Ascending aorta (tissue), 1 donor: ENCODE measurements around a stretch of chr11.

DNA sequence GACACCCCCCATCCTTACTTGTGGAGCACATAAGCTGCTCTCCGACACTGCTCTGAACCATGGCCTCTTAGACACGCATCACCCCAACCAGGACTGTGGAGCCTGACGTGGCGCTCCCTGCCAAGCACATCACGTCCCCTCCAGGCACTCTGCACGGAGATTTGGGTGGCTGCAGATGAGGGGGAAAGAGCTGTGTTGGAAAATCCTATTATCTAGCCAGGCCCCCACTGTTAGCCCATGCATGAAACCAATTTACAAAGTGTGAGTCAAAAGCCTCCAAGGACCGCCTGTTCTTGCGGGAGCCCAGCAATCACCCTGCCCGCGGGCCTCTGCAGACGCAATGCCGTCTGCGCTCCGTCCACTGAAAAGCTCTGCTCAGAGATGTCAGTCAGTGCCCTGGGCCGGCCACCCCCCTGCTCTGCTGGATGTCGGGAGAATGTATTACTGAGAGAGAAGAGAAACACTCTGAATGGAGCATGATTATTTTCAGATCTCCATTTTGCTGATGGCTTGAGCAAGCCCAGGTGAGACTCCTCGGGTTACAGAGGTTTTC lies 163.4 kb upstream of the NECTIN1 start:
- PRO-cap = no peak

GRCh38 chr11:119907981-119908384 lies 179.0 kb upstream of the NECTIN1 start:
- PRO-cap = no peak

GRCh38 chr11:119975558-119975947 lies 162.4 kb downstream of the TRIM29 start:
- PRO-cap = no peak

DNA sequence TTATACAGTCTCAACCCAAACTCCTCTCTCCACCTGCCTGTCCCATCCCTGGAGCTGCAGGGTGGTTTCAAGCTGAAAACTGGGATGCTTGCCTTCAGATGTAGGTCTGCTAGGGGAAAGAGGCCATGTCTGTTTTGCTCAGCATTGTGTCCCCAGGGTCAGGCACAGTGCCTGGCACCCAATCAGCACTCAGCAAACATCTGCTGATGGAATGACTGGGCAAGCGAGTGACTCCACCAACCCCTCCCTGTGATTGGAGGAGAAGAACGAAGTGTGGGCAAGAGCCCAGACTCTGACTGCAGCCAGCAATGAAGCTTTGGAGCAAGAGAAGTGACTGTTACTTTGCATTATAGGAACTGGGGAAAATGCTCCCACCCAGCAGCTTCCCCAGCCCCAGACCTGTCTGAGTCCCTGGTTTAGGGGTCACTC lies 147.6 kb downstream of the TRIM29 start:
- PRO-cap = no peak

DNA sequence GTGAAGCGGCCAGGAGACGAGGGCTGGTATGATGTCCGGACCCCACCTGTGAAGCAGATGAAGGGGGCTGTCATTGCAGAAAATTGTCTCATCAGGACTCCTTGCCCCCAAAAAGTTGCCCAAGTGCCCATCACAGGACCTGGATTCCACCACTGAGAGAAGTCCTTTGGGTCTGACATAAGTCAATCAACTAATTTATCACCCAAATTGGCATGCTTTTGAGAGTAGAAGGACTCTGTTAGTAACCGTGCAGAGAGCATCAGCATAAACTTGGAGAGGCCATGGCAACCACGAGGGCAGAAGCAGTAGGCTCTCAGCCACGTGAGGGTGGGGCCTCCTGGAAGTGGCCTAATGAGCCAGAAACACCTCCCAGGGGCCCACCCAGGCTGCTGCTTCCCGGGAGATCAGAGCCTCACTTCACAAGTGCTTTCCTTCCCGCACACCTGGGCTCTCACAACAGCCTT lies 17.3 kb downstream of the TRIM29 start:
- PRO-cap = no peak

DNA sequence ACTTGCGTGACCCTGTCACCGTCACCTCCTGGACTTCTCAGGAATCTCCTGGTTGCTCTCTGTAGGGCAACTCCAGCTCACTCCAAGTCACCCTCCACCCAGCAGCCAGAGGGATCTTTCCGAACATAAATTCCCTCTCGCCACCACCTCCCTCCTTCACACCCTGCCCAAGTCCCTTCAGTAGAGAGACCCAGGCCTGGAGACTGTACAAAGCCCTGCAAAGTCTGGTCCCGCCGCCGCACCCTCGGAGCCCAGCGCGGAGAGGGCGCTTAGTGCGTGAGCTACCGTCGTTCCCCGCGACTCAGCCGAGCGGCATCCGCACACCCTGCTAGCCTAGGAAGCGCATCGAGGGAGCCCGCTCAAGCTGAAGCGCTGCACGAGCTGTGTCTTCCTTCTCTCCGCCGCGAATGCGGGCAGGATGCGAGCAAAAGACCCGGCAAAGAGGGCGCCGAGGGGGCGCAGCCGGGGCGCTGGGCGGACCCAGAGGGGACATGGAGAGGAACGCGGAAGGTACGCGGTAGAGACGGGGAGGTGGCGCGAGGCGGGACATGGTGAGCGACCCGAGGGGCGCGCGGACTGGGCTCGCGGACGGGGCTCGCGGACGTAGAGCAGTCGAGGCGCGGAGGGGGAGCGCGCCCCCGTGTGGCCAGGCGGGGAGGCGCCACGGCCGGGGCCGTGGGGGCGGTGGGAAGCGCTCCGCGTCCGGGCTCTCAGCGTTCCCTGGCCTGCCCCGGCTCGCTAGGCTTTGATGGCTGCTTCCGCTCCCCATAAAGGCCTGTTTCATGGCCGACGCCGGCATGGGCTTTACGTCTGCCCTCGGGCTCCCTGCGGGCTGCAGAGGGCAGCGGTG lies 31.0 kb upstream of the TRIM29 start:
- PRO-cap = no peak

DNA sequence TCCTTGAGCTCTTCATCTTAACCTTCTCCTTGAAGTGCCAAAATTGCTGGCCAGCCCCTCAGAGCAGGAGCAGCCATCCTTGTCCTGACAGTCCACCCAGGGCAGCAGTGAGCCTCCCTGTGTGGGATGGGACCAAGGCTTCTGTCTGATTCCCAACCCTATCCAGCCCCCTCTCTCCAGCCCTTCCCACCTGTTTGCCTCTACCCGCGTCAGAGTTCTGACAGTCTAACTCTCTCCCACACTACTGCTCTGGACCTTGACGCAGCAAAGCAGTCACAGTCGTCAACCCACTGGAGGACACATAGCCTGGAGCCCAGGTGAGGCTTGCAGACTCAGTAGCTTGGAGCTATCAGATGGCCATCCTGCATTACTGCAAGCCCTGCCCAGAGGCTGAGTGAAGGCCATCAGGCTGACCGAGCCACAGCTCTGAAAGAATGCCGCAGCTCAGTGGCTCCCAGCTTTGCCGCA lies 3.7 kb downstream of the OAF start:
- PRO-cap = no peak

DNA sequence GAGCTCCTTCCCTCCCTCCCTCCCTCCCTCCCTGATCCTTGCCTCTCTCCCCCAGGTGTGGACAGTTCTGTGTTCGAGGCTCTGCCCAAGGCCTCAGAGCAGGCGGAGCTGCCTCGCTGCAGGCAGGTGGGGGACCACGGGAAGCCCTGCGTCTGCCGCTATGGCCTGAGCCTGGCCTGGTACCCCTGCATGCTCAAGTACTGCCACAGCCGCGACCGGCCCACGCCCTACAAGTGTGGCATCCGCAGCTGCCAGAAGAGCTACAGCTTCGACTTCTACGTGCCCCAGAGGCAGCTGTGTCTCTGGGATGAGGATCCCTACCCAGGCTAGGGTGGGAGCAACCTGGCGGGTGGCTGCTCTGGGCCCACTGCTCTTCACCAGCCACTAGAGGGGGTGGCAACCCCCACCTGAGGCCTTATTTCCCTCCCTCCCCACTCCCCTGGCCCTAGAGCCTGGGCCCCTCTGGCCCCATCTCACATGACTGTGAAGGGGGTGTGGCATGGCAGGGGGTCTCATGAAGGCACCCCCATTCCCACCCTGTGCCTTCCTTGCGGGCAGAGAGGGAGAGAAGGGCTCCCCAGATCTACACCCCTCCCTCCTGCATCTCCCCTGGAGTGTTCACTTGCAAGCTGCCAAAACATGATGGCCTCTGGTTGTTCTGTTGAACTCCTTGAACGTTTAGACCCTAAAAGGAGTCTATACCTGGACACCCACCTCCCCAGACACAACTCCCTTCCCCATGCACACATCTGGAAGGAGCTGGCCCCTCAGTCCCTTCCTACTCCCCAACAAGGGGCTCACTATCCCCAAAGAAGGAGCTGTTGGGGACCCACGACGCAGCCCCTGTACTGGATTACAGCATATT lies 10.9 kb upstream of the POU2F3 start:
- PRO-cap = no peak

DNA sequence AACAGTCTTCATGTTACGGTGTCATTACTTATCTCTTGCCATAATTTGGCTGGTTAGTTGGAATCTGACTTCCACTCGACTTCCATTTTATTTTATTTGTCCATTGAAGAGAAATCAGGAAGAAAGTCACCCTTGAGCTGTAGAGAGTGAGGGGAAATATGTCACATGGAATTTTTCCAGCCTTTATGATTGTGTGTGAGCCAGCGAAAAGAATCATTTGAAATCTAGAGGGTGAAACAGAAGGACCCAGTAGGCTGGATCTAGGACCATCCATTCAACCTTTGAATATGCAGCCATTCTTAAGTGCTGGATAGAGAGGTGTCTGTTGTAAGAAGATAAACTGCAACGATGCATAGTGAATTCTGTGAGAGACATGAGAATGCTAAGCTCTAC lies 33.0 kb downstream of the POU2F3 start:
- PRO-cap = no peak

DNA sequence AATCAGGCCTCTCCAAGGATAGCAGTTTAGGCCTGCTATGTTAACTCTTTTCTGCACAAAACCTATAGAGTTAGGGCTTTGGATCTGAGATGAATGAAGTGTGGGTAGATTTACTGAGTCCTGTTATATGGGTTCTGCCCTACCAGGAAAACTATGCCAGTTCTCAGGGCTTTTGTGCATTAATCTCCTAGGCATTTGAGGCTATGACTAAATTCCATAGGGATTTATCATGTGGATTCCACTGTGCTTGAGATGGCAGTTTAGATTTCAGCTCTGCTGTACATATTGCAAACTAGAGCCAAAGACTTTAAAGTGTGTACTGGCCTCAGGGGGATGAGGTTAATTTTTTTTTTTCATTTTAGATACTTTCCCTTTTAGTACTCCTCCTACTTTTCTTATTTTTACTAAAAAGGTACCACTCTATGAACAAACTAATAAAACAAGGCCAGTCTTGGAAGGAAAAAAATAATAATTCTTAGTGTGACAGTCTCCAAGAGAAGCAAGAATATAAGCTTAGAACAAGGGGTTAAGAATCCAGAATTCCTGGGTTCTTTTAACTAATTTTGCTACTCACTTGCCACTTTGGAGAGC lies 4.5 kb upstream of the ARHGEF12 start:
- PRO-cap = no peak

DNA sequence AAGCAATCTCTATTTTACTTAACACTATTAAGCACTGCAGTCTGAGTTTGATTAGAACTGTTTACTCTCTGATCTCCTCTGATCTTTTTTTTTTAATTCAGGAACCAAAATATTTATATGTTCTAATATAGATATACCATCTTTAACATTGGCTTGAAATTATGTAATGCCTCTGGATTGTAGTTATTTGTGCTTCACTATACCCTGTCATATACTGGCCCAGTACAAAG lies 35.9 kb downstream of the ARHGEF12 start:
- PRO-cap = no peak

DNA sequence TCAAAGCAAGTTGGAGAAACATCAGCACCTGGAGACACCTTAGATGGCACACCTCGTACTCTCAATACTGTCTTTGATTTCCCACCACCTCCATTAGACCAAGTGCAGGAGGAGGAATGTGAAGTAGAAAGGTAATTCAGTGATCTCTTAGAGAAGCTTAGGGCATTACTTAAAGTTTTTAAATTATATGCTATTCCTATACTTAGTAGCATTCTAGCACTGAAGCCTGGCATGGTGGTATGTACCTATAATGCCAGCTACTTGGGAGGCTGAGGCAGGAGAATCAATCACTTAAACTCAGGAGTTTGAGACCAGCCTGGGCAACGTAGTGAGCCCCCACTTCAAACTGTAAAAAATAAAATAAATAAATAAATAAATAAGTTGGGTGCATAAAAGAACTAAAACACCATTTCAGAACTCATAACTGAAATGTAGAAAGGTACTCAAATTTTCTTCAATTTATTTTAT lies 54.4 kb upstream of the GRIK4 start:
- PRO-cap = no peak

DNA sequence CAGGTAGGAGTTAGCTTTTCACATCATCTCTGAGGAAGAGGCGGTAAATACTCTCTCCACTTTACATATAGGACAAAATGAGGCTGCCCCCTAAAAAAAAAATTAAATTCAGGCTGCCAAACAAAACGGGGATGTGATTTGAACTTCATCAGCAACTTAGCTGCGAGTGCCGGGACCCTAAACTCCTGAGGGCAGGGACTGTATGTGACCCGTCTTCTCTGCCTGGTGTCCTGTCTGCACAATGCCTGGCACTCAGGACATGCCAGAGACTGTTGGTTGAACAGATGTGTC lies 194.7 kb upstream of the TBCEL start:
- PRO-cap = no peak

DNA sequence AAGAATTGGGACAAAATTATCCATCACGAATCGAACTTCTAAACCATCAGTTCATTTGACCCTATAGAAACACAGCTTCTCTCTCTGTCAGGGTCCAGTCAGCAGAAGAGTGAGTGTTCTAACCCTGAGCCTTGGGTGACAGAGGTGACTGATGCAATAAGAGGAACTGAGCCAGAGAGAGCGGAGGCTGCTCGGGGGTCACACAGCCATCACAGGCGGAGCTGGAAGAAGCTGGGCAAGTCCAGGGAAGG lies 184.1 kb upstream of the TBCEL start:
- PRO-cap = no peak

DNA sequence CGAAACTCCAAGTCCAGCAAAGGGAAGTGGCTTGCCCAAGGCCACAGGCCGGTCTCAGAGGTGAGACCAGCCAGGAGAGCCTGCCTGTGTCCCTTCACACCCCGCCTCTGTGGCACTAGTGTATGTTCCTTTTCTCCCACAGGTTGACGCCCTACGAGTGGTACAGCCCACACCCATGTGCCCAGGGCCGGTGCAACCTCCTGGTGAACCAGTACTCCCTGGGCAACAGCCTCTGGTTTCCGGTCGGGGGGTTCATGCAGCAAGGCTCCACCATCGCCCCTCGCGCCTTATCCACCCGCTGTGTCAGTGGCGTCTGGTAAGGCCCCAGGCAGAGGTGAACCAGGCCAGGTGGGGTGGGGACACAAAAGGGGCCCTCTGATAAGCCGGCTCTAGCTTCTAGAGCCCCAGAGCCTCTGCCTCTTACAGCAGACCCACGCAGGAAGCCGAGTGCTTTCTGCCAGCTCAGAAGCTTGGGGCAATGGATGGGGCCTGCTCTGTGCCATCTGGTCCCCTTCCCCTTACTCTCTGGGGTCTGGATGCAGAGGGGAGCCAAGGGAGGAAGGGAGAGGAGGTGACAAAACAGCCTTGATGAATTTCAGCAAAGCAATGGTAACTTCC lies 67.2 kb upstream of the TBCEL start:
- PRO-cap = no peak

- PRO-cap = no peak
Measured at GRCh38 chr11:121045442-121046192, 21.7 kb downstream of the TBCEL start.

GRCh38 chr11:121067293-121067982 lies 33.6 kb upstream of the TECTA start:
- PRO-cap = no peak

DNA sequence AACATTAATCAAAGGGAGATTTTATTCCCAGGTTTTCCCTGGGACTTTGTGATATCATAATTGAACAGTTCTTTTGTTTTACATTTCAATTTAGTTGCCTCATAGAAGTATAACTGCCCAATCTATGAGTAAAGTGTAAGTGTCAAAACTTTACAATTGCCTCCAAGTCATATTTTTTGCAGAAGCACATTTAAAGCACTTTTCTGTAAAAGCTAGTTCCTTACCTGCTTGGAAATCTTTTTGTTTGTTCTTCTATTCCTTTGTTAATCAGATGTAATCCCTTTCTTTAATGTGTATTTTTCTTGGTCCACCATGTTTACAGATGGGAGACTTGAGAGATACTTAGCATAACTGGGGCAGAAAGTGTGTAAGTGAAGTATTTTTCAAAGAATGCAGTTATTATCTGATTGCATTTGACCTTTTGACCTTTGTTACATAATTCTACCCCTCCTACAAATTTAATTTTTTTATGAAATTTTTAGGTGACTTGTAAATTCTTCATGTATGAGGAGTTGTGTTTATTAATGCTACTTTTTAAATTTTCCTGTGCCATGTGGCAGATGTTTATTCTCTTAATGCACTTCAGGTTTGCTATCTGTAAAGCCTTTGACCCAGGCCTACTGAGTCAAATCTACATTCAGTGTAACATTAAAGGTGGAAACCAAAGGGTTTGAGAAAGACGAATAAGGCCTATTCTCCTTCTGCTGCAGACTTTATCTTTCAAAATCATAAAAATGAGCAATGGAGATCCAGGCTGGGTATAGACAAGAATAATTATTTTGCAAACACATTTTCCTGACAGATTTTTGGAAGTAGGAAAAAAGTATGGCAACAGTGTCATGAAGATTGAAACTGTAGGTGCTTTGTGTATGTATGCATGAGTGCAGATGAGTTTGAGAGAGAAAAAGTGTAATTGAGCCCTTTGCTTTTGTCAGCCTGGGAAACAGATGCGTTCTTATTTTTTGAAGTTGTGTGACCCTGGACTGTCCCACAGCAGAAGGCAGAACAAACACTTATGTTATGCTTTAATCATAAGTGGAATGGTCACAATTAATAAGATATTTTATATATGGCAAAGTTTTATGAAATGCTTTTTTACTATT lies 12.5 kb upstream of the TECTA start:
- PRO-cap = no peak

DNA sequence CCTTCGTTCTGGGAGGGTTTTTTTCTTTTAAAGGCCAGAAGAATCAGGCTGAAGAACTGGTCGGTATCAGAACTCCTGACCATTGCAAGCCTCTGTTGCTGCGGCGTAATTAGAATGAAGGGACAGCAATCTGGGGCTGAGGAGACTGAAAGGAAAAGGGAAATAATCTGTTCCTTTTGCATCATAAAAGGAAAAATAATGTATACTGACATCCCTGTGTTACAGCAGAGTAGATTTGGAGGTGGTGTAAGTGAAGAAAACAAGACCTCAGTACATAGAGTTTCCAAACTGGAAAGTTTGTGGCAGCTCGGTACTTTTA lies 728 bp downstream of the SC5D start:
- PRO-cap = no peak

- PRO-cap = no peak
Measured at GRCh38 chr11:121383577-121384180, 68.4 kb upstream of the SORL1 start.